IMR-90 (cell line): ENCODE measurements around a stretch of chr7.

- RRBS = no CpG with 5 or more reads among the region's 15 CpGs
CAGE:
- cytosol, long polyA plus RNA = no peak
- long polyA plus RNA = no peak
- nucleus, long polyA plus RNA = no peak
These were observed 82.3 kb downstream of the EGFR start for GRCh38 chr7:55100975-55101573.

- RRBS = no CpG with 5 or more reads among the region's 16 CpGs
CAGE:
- cytosol, long polyA plus RNA = no peak
- long polyA plus RNA = no peak
- nucleus, long polyA plus RNA = start-site peak on the minus strand at chr7:55133750-55133836, 63 and 56 reads in 2 replicates
These were observed 114.9 kb downstream of the EGFR start for GRCh38 chr7:55133586-55134271.

DNA sequence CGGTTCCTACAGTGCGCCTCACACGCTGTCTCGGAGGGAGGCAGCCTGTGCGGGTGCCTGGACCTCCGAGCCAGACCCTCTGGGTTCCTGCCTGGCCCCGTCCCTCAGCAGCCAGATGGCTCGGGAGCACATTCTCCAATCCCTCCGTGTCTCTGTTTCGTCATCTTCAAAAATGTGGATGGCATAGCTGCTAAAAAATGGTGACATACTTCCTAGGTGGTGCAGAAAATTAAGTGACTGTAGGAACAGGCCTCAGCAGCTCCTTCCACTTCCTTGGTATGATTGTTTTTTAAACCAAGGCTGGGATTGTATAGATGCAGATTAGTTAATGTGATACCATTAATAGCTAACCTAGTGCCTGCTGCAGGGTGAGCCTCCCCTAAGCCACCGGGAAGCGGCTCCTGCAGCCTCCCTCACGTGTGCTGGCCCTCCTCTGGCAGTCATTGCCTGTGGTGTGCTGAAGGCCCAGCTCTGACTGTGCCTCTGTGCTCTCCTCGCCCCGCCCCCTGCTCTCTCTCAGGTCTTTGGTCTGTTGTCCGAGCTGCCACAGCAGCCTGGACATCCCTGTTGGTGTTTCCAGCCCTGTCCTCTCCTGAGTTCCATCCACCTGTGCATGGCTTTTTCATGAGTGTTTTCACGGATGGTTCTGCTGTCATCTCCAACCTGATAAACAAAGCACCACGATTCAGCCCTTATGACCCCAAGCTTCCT, 126.0 kb downstream of the EGFR start:
- RRBS = no CpG with 5 or more reads among the region's 18 CpGs
CAGE:
- cytosol, long polyA plus RNA = no peak
- long polyA plus RNA = no peak
- nucleus, long polyA plus RNA = no peak

- RRBS = no CpG with 5 or more reads among the region's 28 CpGs
CAGE:
- cytosol, long polyA plus RNA = no peak
- long polyA plus RNA = no peak
- nucleus, long polyA plus RNA = no peak
These were observed 138.6 kb downstream of the EGFR start for GRCh38 chr7:55157196-55157985.

DNA sequence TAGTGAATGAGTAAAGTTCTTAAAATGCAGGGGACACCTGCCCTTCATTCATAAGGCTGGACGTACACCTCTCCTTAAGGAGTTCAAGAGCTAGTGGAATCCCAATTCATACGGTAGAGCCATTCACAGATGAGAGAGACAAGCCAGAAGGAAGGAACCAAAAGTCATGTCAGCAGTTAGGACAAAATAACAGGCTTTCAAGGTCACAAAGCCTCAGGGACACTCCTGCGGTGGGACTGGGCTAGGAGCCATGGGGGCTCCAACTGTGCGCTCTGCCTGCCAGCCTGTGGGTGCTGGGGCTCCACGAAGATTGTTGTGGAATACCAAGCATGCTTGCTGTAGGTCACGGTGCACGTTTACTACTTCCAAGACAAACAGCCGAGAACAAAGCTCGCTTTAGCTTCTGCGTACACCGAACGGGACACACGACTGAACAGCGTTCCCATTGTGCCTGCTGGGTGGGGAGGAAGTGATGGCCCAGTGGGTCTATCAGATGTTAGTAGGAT, 158.7 kb downstream of the EGFR start:
- RRBS = no CpG with 5 or more reads among the region's 14 CpGs
CAGE:
- cytosol, long polyA plus RNA = no peak
- long polyA plus RNA = no peak
- nucleus, long polyA plus RNA = no peak

- RRBS = no CpG with 5 or more reads among the region's 15 CpGs
CAGE:
- cytosol, long polyA plus RNA = no peak
- long polyA plus RNA = no peak
- nucleus, long polyA plus RNA = no peak
These were observed 162.9 kb upstream of the LANCL2 start for GRCh38 chr7:55201992-55202826.

DNA sequence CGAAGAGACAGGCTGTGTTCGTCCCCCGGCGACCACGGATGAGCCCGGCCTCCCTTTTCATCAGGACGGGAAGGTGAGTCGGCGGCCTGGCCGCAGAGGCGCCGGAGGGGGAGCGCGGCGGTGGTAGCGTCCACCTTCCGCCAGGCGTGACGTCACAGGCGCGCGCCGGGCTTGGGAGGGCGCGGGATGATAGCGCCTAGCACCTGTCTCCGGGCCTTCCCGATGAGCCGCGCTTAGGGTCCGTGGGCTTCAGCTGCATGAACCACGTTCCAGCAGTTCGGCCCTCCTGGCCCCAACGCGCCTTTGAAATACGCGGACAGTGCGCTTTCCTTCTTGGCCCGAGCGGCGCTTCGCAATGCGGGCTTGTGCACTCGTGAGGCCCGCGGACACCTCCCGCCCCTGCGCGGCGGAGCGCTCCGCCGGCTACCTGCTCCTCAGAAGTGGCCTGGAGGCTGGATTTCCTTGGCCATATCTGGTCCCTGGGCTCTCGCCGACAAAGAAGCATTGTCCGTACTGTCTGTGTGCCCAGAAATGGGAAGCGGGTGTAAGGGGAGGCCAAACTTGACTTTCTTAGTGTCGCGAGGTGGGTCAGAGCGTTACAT, 1.1 kb downstream of the LANCL2 start:
- RRBS = under 1% methylated on average over 22 of the region's 60 CpGs
CAGE:
- cytosol, long polyA plus RNA = no peak
- long polyA plus RNA = no peak
- nucleus, long polyA plus RNA = start-site peak on the plus strand centred at position 196 of the sequence, 99 bp wide, 18 and 30 reads in 2 replicates

- RRBS = no CpG with 5 or more reads among the region's 4 CpGs
CAGE:
- cytosol, long polyA plus RNA = no peak
- long polyA plus RNA = no peak
- nucleus, long polyA plus RNA = no peak
These were observed 98.4 kb downstream of the LANCL2 start for GRCh38 chr7:55463397-55464112.

- RRBS = no CpG with 5 or more reads among the region's 3 CpGs
CAGE:
- cytosol, long polyA plus RNA = no peak
- long polyA plus RNA = no peak
- nucleus, long polyA plus RNA = no peak
These were observed 103.0 kb downstream of the VOPP1 start for GRCh38 chr7:55469217-55469817.

DNA sequence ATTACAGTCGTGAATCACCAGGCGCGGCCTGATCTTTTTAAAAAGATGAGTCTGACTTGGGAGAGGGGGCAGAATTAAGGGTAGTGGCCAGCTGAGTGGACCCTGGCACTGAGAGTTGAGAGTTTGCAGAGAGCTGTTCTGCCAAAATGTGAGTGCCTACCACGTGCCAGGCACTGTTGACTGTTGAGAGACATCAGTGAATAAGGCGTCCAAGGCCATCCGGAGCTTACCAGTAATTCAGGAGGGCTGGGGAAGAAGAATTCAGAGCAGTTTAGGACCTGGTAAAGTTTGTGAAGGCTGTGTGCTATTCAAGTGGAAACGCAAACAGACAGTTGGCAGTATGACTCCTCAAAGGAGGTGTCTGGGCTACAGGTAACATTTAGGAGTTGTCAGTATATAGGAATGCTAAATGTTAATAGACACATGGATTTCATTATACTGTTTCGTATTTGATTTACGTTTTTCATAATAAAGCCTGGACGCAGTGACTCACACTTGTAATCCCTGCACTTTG, 1.5 kb downstream of the NIPSNAP2 start:
- RRBS = no CpG with 5 or more reads among the region's 10 CpGs
CAGE:
- cytosol, long polyA plus RNA = no peak
- long polyA plus RNA = no peak
- nucleus, long polyA plus RNA = no peak

DNA sequence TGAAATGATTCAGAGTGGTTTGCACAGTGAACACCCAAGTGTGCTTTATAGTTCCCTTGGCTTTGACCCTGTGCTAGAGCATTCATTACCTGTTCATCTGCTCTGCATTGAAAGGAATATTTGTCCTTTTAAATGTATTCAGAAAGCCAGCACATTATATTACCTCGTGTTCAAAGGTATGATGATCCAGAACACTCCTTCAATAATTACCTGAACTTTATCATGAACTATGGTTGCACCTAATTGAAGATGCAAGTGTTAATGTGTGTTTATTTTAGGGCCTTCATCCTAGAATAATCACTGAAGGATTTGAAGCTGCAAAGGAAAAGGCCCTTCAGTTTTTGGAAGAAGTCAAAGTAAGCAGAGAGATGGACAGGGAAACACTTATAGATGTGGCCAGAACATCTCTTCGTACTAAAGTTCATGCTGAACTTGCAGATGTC, 3.8 kb downstream of the CCT6A start:
- RRBS = no CpG with 5 or more reads among the region's 2 CpGs
CAGE:
- cytosol, long polyA plus RNA = no peak
- long polyA plus RNA = no peak
- nucleus, long polyA plus RNA = no peak

GRCh38 chr7:56079257-56079950, 13.3 kb downstream of the PHKG1 start:
- RRBS = no CpG with 5 or more reads among the region's 13 CpGs
CAGE:
- cytosol, long polyA plus RNA = no peak
- long polyA plus RNA = no peak
- nucleus, long polyA plus RNA = no peak

DNA sequence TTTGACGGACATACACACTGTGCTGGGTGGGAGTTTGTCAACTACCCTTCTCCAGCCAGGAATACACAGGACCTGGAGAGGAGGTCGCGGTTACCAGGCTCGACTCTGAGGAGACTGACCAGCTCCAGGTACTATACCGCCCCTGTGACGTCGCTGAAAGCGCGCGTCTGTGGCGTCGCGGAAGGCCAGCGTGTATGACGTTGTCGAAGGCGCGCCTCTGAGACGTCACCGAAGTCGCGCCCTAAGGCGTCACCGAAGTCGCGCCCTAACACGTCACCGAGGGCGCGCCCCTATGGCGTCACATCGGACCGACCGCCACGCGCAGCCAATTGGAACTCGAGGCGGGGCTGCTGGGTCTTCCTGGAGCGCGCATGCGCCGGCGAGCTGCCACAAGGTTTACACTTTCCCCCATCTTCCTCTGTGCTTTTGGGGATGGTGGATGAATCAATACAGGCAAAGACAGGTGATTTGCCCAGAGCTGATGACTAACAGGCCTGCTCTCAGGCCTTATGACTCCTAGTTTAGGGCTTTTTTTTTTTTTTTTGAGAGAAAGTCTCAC, 249.9 kb downstream of the ZNF479 start:
- RRBS = no CpG with 5 or more reads among the region's 43 CpGs
CAGE:
- cytosol, long polyA plus RNA = no peak
- long polyA plus RNA = no peak
- nucleus, long polyA plus RNA = no peak

GRCh38 chr7:57343783-57344416, 106.1 kb upstream of the ZNF716 start:
- RRBS = no CpG with 5 or more reads among the region's 12 CpGs
CAGE:
- cytosol, long polyA plus RNA = no peak
- long polyA plus RNA = no peak
- nucleus, long polyA plus RNA = no peak

- RRBS = no CpG with 5 or more reads among the region's 32 CpGs
CAGE:
- cytosol, long polyA plus RNA = no peak
- long polyA plus RNA = no peak
- nucleus, long polyA plus RNA = no peak
These were observed 46.1 kb upstream of the ZNF716 start for GRCh38 chr7:57403790-57404392.

- RRBS = no CpG with 5 or more reads among the region's 56 CpGs
CAGE:
- cytosol, long polyA plus RNA = no peak
- long polyA plus RNA = no peak
- nucleus, long polyA plus RNA = no peak
These were observed 6.4 kb upstream of the ZNF680 start for GRCh38 chr7:64569046-64569936.

DNA sequence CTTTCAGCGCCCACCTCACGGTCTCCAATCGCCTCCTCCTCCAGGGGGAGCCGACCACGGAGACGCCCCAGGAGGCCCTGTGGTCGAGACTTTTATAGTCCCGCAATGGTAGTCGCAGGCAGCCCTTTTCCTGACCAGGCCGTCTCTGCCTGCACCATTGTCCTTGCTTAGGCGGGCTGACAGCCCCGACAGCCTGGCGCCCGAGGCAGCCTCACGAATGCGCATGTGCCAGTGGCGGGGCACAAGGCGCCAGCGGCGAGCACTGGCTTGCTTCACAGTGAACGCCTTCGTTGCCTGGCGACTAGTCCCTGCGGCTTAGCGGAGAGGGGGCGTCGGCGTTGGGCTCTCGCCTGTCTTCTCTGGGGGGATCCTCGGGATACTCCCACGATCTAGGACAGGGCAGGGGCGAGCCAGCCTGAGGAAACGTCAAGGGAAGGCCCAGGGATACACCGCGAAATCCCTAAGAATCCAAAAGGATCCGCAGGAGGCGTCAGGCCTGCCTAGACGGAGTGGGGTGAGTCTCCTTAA, 20.7 kb upstream of the ZNF273 start:
- RRBS = no CpG with 5 or more reads among the region's 38 CpGs
CAGE:
- cytosol, long polyA plus RNA = no peak
- long polyA plus RNA = no peak
- nucleus, long polyA plus RNA = no peak

- RRBS = no CpG with 5 or more reads among the region's 11 CpGs
CAGE:
- cytosol, long polyA plus RNA = no peak
- long polyA plus RNA = no peak
- nucleus, long polyA plus RNA = no peak
These were observed 15.0 kb upstream of the ZNF273 start for GRCh38 chr7:64888019-64888587.

- RRBS = no CpG with 5 or more reads among the region's 2 CpGs
CAGE:
- cytosol, long polyA plus RNA = no peak
- long polyA plus RNA = no peak
- nucleus, long polyA plus RNA = no peak
These were observed 30.1 kb upstream of the ERV3-1 start for GRCh38 chr7:65036548-65036946.

GRCh38 chr7:65951986-65952477, 30.0 kb downstream of the GUSB start:
- RRBS = no CpG with 5 or more reads among the region's 4 CpGs
CAGE:
- cytosol, long polyA plus RNA = no peak
- long polyA plus RNA = no peak
- nucleus, long polyA plus RNA = no peak